AG09319 (cell line): ENCODE data around the gene PSMD14.

- RRBS, result no CpG with 5 or more reads among the region's 3 CpGs
Observed at GRCh38 chr2:159404705-159405214, 118.3 kb upstream of the WDSUB1 start.

DNA sequence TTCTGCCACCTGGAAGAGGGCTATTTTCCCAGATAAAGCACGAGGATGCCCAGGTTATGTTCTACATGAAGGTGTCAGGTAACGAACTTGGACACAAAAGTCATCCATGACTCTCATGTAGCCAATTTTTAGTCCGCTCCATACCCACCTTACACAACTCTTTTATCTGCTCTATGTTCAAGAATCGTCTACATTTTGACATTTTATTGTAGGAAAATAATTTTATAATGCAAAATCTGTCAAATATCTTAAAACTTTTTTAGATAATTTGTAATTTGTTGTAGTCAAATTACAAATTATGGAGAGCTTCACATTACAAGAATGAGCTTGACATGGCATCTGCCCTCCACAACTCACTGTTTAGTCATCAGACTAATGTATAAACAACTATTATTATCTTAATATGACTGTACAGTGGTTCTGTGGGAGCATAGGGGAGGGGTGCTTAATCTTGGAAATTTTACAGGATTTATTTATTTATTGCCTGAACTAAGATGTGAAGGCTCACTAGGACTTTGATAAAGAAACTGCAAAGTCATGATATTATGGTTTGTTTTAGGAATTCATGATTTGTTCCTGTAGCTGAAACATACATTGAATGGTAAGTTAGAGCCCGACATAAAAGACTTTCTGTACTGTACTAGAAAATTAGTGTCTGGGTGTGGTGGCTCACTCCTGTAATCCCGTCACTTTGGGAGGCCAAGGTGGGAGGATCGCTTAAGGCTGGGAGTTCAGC lies 1.9 kb downstream of the MARCHF7 start:
- RRBS, result no CpG with 5 or more reads among the region's 7 CpGs

DNA sequence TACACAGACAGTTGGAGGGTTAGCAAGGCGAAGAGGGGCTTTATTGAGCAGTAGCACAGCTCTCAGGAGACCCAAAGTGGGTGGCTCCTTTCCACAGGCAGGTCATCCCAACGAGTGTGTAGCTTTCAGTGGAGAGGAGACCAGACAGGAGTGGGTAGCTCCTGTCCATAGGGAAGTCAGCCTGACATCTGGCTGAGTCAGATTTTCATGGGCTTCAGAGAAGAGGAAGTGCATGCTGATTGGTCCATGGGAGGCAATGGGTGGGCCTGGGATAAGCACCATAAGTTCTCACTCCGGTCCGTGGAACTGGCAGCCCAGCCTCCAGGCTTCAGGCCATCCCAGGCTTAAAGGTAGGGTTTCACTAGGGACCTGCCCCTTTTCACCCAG lies 26.2 kb downstream of the MARCHF7 start:
- RRBS, result no CpG with 5 or more reads among the region's 4 CpGs

- RRBS, result no CpG with 5 or more reads among the region's 6 CpGs
Observed at GRCh38 chr2:159802563-159803048, 4.6 kb upstream of the CD302 start.

- RRBS, result no CpG with 5 or more reads among the region's 3 CpGs
Observed at GRCh38 chr2:159996708-159997669, 65.4 kb downstream of the PLA2R1 start.

DNA sequence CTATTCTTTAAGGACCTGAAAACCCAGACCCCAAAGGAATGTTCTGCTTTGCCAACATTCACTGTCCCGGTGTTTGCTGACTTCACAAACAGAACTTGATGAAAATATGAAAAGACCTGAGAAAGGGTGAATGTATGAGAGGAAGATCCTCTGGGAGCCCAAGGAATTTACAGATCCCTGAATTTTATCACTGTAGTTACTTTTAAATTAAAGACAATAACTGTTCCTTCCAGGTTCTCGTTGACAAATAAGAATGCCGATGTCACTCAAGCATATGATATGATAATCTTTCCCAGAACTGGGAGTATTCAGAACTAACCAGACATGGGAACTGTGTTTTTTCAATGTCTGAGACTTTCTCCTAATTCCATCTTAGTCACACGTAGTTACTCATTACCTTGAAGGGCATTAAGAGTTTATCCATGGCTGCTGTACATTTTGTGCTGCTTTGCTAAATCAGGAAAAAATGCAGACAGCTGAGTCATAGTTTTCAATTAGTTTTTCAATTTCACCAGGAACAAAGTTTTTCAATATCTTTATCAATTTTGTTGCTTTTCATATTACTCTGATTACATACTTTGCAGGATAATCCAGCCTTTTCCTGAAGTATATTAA lies 28.4 kb upstream of the ITGB6 start:
- RRBS, result no CpG with 5 or more reads among the region's 4 CpGs

GRCh38 chr2:160241596-160242388 lies 41.7 kb upstream of the ITGB6 start:
- RRBS, result no CpG with 5 or more reads among the region's 5 CpGs

GRCh38 chr2:160423345-160423959 lies 70.2 kb downstream of the RBMS1 start:
- RRBS, result no CpG with 5 or more reads among the region's 8 CpGs

DNA sequence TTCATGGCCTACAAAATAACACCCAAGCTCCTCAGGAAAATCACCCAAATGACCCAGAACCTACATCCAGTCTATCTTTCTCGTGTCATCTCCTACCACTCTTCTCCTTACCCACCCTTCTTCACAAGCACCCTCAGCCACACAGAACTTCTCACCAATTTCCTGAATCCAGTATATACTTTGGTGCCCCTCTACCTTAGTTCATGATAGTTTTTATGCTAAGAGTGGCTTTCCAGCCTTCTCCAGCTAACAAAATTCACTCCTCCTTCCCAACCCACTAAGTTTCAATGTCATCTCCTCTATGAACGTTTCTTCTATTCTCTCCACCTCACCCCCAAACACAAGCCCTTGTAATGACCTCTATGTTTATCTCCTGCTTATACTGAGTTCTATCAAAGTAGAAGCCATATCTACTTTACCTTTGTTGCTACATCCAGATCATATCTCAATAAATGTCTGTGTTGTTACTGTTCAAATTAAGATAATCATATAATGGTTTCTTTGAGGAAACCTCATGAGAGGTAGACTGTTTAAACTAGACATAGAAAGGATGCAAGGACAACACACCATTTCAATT lies 39.8 kb downstream of the RBMS1 start:
- RRBS, result no CpG with 5 or more reads among the region's 2 CpGs

DNA sequence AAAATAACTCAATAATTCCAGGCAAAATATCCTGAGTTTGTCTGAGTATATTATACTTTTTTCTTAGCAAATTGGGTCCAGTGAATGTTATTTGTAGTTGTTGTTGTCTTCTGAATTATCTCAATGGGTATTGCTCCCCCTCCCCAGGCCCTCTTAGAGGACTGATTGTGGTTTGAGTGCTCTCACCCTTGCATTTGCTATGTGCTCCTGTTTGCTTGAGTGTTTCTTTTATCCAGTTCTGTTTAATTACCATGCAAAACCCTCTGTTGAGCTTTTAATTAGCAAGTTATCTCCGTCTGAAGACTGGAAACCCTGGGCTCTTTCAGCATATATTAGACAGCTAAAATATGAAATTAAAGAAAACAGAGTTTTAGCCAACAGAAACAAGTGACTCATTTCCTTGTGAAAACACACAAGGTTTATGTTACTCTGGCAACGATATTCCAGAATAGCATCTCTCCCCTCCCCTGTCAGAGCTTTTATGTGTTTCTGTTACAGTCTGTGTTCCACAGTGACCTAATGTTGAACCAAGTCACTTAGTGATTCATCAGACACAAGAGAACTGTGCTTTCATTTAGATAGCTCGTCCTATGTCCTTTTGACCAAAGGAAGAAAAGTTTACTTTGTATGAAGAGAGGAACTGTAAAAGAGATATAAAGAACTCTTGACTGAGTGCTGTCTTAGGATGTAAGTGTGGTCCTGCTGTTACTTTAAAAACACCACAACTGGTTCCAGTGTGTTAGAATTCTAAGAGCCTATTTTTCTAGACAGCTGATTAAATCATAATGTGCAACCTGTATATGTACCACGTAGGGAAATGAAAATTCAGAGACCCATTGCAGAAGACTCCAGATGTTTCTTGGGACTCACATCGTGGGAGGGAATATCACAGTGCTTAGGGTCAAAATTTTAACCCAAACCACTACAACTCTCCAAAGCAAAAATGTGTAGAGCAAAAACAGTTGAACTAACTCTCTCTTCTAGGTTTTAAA lies 172.8 kb upstream of the RBMS1 start:
- RRBS, result no CpG with 5 or more reads among the region's 5 CpGs

GRCh38 chr2:161090247-161090834 lies 69.9 kb upstream of the TANK start:
- RRBS, result no CpG with 5 or more reads among the region's 5 CpGs

DNA sequence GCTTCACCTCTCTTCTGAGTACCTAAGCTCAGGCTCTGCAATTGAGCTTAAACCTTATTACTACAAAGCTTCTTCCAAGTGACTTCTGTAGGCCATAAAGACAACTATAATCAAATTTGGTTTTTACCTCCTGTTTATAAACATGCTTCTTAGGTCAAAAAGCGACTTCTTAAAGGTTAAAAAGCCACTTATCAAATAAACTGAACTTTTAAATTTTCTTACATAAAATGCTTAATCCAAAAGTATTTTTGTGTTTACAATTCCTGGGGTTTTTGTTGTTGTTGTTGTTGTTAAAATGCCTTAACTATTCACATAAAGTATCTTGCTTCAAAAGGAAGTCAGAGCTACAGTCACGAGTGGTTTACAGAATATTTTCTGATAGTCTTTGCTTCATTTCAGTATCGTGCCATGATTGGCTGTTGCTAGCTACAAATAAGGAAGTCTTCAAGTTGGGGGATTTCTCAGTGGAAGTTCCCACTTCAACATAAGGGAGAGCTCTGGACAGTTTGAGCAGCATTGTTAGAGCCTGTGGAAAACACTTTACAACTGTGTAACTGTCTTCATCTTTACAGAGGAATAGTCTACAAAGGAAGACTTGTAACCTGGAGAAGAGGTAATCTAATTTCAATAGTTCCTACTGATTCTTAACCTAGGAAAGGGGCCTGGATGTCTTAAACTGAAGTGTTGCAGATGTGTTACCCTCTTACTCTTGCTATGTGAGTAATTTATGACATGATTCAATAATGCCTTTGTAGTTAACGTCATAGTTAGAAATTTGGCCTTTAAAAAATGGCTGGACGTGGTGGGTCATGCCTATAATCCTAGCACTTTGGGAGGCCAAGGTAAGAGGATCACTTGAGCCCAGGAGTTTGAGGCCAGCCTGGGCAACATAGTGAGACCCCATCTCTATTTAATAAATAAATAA lies 23.5 kb upstream of the TANK start:
- RRBS, result no CpG with 5 or more reads among the region's 5 CpGs

GRCh38 chr2:161159768-161160149 lies 469 bp upstream of the TANK start:
- RRBS, result no CpG with 5 or more reads among the region's 5 CpGs

DNA sequence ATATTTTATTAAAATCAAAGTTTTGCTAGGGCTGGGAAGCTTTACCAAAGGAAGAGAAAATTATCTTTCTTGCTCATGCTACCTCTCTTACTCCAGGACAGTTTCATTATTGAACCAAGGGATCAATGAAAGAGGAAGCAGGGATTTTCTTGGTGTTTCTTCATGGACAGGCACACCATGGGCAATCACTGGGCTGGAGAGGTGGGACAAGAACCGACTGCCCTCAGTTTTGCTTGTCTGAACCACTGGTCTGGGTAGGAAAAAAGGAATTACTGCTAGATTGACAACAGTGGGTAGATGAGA lies 15.3 kb downstream of the TANK start:
- RRBS, result no CpG with 5 or more reads among the region's 1 CpG

DNA sequence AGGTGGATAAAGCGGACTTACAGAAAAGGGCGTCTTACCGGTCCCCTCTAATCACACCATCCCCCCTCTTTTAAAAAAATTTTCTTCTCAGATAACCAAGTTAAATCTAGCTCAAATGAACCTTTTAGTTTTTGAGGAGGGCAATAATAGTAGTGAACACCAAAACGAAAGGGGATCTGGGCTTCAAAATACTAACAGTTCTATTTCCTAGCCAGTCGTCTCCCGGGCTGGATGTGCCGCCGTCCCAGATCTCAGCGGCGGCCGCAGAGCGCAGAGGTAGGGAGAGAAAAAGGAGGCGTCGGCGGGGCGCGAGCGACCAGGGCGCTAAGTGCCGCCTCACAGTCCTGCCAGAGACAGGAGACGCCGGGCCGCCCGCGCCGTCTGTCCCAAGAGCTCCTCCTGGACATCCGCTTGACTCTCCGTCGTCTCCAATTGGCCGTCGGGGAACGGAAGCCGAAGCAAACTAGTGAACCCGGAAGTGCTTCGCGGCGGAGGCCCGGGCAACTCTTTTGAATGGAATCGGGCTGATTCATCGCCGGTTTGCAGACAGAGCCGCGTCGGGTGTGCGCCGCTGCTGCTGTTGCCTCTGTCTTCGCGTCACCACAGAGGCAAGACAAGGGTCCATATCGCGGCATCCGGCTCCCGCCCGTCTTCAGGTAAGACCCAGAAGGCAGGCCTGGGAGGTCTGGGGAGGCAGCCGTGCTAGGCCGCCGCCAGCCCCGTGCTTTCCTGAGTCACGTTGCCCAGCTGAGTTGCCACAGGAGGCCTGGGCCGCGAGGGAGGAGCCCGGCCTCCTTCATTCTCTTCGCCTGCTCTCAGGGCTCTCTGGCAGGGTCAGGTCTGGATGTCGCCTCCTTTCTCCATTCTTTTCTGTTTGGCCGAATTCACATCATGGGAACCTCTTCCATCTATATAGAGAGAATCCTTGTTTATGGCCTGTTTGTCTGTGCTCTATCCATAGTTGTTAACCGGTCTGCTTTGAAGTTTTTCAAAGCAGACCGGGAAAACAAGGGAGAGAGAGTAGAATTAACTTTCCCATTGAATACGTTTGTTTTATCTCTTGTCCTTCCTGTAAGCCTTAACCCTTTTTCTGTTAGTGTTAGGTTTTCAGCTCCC lies at the start of gene PSMD14:
Gene PSMD14 (plus strand): TSS at position 477 of the 1,116 bp plus-strand sequence.
- RRBS, result 0% methylated on average over 4 of the region's 67 CpGs

- RRBS, result no CpG with 5 or more reads among the region's 5 CpGs
Observed at GRCh38 chr2:162050351-162050735, 23.7 kb downstream of the DPP4 start.

DNA sequence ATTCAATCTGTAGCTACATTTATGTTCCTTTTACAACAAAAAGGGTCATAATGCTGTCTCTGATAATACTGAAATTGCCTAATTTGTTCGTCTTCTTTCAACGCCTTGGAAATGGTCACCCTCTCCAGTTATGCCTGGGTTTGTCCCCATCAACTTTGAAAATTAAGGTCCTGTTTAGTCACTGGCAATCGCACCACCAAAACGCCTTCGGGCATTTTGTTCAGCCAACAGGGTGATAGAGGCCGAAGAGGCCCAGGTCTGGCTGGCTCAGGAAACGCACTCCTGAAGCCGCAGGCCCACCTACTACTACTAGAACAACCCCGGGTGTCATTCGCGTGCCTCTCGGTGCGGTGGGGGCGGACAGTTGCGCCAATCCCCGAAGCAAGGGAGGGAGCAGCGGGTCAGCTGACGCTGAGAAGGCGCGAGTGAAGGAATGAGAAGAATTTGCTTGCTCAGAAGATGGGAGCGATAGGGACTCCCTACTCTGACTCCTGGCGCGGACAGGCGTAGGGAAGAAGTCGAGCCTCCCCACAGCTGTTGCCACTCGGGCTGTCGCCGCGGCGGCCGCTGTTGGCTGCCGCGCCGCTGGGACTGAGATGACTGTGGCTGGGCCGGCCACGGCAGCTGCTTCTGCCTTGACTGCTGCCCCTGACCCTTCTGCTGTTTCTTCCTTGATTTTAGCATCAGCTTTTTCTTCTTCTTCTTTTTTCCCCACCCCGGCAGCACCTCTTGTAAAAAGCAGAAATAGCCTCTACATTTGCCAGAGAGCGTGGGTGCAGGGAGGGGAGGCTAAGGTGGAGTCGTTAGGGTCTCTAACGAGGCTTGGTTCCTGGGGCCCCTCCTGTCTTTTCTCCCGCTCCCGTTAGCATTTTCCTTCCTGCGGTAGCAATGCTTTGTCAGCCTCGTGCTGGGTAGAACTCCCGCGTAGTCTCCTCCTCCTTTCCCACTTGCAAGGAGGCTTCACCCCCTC lies 387.6 kb downstream of the FIGN start:
- RRBS, result no CpG with 5 or more reads among the region's 46 CpGs

GRCh38 chr2:163593046-163593303 lies 142.8 kb downstream of the FIGN start:
- RRBS, result no CpG with 5 or more reads among the region's 4 CpGs

DNA sequence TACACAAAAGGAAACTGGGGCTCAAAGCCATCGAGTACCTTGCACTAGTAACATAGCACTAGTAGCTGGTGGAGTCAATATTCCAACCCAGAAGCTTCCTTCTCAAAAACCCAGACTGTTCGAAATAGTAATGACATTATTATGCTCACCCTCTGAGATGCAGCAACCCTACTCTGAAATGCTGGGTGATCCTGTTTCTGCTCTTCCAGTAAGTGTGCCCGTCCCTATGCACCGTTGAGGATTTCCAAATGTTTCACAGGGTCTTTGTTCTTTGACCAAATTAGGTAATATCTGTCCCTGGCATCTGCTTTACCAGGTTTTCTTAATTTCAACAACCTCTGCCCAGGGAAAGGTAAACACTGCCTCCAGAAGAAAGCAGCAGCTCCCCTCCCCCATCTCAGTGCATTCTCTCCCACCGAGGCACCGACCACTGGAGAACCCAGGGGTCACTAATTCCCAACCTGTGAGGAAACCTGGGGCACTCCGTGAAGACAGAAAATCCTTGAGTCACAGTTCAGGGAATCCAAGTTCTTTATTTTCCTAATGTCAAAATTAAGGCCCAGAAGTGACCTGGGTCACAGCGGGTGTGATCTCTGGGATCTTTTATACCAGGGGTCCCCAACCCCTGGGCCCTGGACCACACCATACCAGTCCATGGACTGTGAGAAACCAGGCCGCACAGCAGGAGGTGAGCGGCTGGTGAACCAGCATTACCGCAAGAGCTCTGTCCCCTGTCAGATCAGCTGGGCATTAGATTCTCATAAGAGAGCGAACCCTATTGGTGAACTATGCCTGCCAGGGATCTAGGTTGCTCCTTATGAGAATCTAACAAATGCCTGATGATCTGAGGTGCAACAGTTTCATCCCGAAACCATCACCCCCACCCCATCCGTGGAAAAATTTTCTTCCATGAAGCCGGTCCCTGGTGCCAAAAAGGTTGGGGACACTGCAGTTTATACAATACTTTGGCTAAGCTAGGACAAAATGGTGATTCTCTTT lies 1.2 kb upstream of the GRB14 start:
- RRBS, result no CpG with 5 or more reads among the region's 15 CpGs

GRCh38 chr2:164710617-164711290 lies 89.5 kb upstream of the GRB14 start:
- RRBS, result no CpG with 5 or more reads among the region's 11 CpGs